Mucosa of descending colon (tissue), 1 donor: ENCODE measurements around a stretch of chr7.

- PRO-cap, result no peak
Measured at GRCh38 chr7:2676489-2676944, 11.5 kb upstream of the AMZ1 start.

DNA sequence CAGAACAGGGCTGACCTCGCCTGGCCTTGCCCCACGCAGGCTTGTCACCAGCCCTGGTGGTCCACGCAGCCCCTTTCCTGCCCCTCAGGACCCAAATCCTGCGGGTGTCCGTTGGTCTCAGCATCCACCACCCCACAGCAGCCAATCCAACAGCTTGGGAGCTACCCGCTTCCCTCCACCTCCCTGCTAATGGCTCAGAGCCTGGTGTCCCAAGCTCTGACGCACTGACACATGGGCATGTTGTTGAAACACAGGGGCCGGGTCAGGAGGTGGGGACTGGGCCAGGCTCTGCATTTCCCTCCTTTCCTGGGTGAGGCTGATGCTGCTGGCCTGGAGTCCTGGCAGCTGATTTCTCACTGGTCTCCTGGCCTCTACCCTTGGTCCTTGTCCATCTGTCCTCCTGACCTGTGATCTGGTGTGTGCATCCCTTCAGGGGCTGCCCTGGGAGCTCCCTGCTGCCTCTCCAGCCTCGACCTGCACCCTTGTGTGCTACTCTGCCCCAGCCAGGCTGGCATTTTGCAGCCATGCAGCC, 13.8 kb downstream of the AMZ1 start:
- PRO-cap, result no peak

GRCh38 chr7:2710259-2710820, 22.3 kb downstream of the AMZ1 start:
- PRO-cap, result unidirectional peak, minus-strand start at chr7:2710457

GRCh38 chr7:2734541-2734661, 46.4 kb downstream of the AMZ1 start:
- PRO-cap, result no peak

- PRO-cap, result no peak
Measured at GRCh38 chr7:2787245-2787957, 56.7 kb downstream of the GNA12 start.

GRCh38 chr7:2820479-2820993, 23.6 kb downstream of the GNA12 start:
- PRO-cap, result no peak

DNA sequence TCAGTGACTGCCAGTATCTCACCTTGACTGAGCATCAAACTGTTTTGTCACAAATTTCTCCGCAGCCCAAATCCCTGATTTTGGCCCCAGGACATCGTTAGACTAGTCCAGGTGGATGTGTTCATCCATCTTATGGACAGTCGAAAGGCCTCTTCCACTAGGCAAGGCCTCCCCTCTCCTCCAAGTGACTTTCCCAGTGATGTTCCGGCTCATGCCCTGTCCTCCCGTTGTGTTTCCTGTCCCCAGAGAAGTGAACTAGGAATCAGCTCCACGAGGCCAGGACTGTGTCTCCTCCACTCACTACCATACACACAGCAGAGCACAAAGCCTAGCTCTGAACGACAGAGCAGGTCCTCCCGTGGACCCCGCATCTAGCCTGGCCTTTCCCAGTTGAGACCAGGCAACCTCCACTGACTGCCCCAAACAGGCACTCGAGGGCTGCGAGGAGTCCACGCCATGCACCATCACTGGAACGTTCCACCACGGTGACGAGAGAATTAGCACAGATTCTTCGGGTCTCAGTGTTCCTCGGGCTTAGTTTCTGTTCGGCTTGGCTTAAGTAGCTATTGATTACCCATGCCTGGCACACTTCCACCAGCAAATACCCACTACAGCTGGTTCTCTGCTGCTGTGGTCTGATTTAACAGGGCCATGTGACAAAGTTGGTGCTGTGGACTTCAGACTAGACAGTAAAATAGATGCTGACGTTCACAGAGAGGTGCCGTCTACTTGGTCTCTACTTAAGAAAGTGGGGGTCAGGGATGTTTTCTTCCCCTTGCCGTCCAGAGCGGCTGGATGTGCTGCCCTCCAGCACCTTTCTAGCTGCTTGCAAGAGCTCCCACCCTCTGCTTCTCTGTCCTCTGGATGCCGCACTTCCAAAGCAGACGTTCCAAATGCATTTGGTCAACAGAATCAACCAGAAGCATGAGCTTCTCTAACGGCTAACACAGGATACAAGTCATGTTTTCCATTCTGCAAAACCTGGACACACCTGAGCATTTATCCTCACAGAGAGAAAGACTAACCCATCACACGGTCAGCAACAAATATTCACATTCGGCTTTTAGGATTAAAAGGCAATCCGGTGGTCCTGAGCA, 11.7 kb downstream of the GNA12 start:
- PRO-cap, result no peak

GRCh38 chr7:2880775-2881214, 36.7 kb upstream of the GNA12 start:
- PRO-cap, result no peak

DNA sequence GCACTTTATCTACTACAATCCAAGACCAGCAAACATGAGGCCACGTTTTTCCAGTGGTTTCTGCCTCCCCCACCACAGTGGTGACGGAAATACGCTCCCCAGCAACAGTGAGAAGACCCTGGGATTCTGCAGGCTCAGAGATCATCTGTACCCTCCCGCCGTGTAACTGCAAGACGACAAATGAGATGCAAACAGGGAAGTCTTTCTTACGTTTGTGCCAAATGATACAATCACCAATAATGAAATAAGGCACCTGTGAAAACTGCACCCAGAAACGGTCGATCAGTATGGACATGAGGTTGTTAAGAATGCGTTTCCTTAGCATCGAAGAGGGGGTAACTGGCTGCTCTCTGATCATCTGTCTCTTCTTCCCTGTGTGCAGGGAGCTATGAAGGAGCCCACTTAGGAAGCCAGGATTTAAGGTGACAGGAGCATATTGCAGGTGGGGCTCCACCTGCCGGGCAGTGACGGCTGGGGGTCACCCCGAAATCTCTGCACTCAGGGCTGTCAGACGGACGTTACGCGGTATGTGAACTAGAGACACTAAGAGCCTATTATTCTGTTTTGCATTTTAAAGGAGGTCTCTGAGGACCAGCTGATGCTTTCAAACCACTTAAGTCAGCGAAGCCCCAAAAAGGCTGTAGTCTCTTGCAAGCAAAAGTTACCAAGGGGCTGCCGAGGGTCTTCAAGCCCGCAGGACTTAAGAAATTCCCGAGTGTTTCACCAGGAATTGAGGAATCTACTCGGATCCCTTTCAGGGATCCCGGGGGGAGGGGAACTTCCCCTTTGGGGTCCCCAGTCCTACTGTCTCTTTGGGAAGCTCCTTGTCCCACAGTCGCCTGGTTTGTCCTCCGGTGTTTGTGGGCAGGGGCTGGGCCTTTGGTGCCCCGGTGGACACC, 64.4 kb downstream of the CARD11 start:
- PRO-cap, result no peak

GRCh38 chr7:2980300-2981126, 63.2 kb downstream of the CARD11 start:
- PRO-cap, result no peak

GRCh38 chr7:3174349-3174921, 126.6 kb upstream of the SDK1 start:
- PRO-cap, result no peak

- PRO-cap, result no peak
Measured at GRCh38 chr7:3558326-3558935, 257.4 kb downstream of the SDK1 start.

GRCh38 chr7:3651978-3652833, 351.2 kb downstream of the SDK1 start:
- PRO-cap, result no peak

- PRO-cap, result no peak
Measured at GRCh38 chr7:4134016-4134498, 548.0 kb upstream of the FOXK1 start.

DNA sequence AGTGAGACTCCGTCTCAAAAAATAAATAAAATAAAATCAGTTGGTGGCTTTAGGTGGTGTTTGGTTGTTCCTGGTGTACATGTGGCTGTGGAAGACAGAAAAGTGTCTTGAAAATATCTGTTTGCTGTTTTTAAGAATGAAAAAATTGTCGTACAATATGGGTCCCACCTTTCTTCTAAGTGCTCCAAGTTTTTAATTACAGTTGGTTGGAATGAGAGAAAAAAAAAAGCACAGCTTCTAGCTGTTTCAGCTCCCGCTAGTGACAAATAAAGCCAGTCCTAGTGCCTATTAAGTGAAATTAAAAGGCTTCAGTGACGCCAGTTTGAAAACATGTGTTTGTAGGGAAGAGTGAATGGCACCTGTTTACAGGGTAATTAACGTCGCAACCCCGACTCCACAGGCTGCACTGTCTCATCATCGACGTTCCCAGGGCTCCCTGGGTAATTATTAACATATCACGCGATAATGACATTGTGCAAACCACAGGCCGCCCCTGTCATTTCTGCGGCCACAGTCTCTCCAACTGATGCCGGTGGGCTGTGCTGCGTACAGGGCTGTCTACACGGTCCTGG, 492.2 kb upstream of the FOXK1 start:
- PRO-cap, result no peak

GRCh38 chr7:4808489-4809888, 33.6 kb downstream of the AP5Z1 start:
- PRO-cap, result unidirectional peak, minus-strand start at chr7:4808908

GRCh38 chr7:5088498-5088864, 42.8 kb downstream of the RBAK start:
- PRO-cap, result no peak

- PRO-cap, result no peak
Measured at GRCh38 chr7:5203072-5203464, 13.0 kb downstream of the WIPI2 start.

- PRO-cap, result no peak
Measured at GRCh38 chr7:5230308-5231122, 40.5 kb downstream of the WIPI2 start.

GRCh38 chr7:5231762-5232282, 41.8 kb downstream of the WIPI2 start:
- PRO-cap, result no peak